ENCODE measurements around a stretch of chr15.

DNA sequence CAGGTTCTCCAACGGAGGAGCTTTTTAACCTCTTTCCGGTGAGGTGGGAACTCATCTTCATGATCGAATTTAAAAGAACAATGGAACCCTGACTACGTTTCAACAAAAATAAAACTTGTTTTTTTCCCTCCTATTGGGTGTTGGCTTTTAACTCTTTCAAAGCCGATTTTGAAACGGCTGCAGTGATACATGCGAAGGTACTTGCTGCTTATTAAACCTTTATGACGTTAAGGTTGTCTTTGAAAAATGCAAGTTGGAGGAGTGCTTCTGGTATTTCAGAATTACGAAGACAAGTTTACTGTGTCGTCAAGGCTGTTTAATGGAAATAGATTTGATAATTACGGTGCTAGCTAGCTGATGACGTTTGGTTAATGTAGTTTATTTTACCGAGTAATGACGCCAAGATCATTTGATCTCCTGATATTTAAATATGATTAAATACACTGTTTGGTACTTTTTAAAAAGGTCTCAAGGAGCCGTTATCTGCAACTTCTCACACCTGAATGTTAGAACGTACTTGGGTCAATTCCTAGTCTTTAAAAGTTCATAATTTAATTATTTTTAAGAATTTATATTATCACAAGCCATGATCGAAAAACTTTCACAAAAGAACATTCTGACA is 16.4 kb upstream of the CHD2 start:
- PRO-cap = no peak

GRCh38 chr15:92898434-92899380 is 1.4 kb upstream of the CHD2 start:
- PRO-cap = no peak

GRCh38 chr15:92972147-92972570 is 72.0 kb downstream of the CHD2 start:
- PRO-cap = no peak

GRCh38 chr15:92974403-92975282 is 74.5 kb downstream of the CHD2 start:
- PRO-cap = no peak

- PRO-cap = no peak
Observed at GRCh38 chr15:93000254-93001015, 88.6 kb downstream of the RGMA start.

- PRO-cap = no peak
Observed at GRCh38 chr15:93016645-93016965, 72.4 kb downstream of the RGMA start.

- PRO-cap = no peak
Observed at GRCh38 chr15:94099222-94099942, 132.0 kb upstream of the MCTP2 start.

DNA sequence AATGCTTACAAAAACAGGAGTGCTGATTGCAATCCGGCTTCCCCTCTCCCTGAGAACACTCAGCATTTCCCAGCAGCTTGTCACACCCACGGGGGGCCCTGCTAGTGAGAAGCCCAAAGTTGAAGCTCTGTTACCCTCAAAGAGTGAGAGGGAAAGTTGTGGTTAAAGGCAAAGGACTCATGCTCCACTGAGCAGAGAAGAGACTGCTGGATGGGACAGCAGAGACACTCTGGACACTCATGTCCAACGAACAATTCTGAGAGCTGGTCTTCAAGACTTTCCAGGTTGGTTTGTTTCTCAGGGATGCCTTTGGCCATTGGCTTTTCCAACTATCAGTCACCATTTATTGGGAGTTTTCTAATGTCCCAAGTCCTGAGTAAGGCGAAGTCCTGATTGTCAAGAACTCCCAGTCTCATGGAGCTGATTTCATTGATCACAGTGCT is 3.1 kb downstream of the MCTP2 start:
- PRO-cap = no peak

GRCh38 chr15:95195902-95196158 is 964.5 kb downstream of the MCTP2 start:
- PRO-cap = no peak

- PRO-cap = no peak
Observed at GRCh38 chr15:95259966-95260383, 1028.6 kb downstream of the MCTP2 start.

DNA sequence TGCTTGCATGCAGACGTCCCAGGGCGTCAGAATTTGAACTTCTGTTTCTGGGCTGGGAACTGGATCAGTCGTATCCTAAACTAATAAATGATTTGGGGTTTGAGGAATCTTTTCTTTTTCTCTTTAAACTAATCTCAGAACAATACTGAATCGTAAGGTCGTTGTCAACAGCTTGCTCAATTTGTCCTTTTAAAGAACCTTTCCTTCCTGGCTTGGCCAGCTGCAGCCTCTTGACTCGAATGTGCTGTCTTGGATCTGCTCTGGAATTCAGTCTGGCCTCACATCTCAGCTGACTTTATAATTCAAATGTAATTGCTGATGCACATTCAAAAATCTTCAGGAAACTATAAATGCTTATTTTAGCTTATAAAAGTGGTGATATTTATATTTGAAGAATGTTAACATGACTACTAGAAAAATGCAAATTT is 1035.0 kb downstream of the MCTP2 start:
- PRO-cap = no peak

DNA sequence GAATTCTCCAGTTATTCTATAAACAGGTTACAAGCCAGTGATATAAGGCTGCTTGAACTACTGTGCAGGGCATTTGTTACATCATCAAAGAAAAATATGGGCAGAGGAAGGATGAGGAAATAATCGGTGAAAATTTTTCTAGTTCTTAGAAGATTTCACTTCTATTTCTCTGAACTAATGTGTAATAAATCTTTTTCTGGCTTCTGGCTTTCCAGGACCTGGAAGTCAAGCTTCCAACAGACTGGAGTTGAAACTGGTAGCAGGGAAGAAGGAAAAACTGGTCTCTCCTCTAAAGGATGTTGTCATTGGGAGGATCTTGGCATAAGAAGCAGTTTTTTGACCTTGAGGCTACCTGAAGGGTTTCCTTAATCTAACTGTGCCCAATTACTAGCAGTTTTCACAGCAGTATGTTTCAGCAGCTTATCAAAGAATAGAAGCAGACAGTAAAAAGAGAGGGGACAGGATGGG is 1048.8 kb upstream of the NR2F2 start:
- PRO-cap = no peak

- PRO-cap = no peak
Observed at GRCh38 chr15:95293443-95293853, 1037.1 kb upstream of the NR2F2 start.

- PRO-cap = no peak
Observed at GRCh38 chr15:95477620-95478067, 852.9 kb upstream of the NR2F2 start.

GRCh38 chr15:95669014-95669675 is 661.4 kb upstream of the NR2F2 start:
- PRO-cap = no peak

DNA sequence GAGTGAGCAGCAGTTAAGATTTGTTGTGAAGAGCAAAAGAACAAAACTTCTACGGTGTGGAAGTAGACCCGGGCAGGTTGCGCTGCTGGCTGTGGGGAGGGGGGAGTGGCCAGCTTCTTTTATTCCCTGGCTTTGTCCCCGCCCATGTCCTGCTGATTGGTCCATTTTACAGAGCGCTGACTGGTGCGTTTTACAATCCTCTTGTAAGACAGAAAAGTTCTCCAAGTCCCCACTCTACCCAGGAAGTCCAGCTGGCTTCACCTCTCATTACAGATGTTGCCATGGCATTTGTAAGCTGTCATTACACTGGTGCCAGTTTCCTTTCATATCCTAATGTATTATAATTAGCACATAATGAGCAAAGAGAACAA is 458.4 kb upstream of the NR2F2 start:
- PRO-cap = no peak

DNA sequence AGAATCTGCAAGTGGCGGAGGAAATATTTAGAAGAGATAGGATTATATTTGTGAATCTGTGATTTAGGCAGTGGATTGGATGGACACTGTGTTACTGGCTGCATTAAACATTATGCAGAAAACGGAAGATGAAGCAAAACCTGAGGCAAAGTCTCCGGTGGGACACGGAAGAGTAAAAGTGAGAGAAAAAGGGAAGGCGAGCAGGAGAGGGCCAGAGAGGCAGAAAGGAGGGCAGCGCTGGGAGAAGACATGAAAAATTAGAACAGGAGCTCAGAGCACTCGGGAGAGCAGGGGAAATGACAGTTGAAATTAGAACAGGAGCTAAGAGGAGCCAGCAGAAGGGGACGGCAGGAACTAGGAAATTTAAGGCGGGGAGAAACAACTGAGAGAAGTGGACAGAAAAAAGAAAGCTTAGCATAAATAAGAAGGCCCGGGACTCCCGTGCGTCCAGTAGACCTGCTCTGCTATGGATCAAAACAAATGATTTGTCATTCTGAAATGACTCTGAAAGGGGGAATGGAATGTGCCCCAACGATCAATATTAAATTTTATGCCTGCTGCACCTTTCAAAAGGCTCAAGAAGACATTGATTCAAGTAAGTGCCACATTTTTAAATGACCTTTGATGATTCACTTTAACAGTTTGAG is 340.1 kb upstream of the NR2F2 start:
- PRO-cap = no peak

- PRO-cap = no peak
Observed at GRCh38 chr15:96118927-96119212, 211.6 kb upstream of the NR2F2 start.

DNA sequence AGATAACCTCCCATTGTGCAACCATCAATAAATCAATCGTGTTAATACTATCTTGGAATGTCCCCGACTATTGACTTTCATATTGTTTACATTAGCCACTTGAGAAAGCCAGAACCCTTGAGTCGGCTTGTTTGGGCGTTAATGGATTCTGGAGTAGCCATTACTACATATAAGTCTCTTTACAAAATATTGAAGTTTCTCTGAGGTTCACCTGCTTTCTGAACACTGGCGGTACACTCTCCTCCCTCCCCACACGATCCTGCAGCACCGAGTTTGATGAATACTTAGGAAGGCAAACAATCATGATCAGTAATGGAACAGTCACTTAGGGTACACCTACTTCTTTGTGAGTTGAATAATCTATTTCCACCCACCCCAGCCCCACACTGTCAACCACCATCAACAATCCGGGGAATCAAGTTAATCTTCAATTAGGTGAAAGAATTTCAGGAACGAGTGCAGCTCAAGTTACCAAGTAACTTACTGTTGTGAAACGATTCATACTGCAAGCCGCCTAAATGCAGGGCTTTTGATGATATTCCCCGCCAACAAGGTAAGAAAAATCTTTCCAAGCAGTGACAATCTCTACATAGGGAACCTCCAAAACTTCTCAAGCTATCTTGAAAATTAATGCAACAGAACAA is 159.3 kb upstream of the NR2F2 start:
- PRO-cap = no peak

DNA sequence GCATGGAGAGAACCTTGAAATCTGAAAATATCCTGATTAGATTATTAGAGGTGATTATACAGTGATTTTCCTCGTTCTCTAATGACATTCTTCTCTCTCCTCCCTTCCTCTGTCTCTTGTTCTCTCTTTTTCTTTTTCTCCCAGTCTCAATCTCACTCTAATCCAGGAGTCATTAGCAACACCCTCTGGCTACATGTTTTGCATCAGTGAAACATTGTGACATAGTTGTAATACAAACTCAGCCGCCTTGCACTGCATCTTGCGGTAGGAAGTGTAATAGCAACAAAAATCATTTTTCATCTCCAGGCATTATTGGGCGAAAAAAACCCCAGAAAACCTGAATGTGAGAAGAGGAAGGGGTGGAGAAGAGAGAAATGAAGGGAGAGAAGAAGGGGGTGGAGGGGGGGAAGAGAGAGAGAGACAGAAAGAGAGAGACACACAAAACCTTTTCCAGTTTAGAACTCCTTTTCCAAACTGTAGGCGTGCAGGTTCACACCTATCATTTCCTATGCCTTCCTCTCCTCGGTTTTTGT is 24.6 kb downstream of the NR2F2 start:
- PRO-cap = no peak

Data from mesothelial cell of epicardium (in vitro differentiated cells).